OCI-LY7 (cell line): ENCODE measurements around the genes FKTN and RAD23B.

DNA sequence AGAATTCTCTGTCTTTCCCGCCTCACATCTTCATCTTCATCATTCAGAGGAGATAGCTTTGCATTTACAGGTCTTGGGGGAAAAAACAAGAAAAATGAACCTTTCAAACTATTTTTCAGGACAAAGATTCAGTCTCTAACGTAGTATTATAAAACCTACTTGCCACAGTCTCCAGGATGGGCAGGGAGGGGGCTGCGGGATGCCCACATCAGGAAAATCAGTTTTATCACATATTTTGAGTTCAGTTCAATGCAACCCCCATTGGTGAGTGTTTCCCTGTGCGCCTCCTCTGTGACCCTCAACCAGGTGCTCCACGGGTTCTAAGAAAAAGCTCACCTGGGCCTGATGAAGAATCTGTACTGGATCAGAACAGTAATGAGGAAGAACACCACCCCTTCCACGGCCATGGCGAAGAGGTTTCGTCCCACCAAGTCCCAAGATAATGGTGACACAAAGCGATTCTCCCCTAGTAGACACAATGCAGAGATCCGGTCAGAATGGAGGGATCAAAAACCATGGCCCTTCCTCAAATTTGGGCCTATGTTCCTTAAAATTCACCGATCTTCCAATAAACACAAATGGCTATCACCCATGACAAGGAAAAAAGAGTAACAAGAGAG is 29.0 kb downstream of the NIPSNAP3B start:
- PRO-cap, result no peak
- RAMPAGE, long total RNA, result no peak

DNA sequence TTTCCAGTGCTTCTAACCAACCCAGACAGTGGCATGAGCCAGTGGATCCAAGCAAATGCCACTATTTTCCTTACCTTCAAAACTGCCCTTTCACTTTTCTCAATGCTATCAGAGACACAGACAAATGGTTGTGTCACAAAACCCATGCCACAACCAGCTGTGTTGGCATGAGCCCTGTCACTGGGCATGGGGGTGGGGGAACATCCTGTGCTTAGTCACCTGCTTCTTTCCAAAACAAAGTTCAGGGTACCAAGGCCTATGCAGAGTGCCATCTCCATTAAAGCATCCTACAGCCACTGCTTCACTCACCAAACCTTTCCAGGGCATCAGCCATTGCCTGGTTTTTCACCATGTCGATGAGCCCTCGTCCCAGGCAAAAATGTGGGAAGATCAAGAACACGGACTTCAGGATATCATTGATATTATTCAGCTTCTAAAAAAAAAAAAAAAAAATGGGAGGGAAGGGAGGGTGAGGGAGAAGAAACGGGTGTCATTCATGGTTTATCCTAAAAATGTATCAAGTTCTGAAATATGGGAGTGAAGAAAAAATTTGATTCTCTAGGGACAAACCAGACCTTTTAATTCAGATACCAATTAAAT is 30.2 kb downstream of the NIPSNAP3B start:
- PRO-cap, result no peak
- RAMPAGE, long total RNA, result no peak

DNA sequence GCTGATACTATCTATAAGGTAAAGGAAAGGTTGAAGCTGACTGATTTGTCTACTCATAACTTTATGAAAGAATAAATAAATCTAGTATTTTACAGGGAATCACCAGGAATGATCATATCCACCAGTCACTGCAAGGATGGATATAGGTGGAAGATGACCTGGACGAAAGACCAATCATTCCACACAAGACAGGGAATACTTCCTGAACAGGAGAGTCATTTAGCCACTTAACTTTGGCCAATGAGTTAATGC is 60.4 kb downstream of the ABCA1 start:
- PRO-cap, result no peak
- RAMPAGE, long total RNA, result no peak

GRCh38 chr9:104868329-104868666 is 59.7 kb downstream of the ABCA1 start:
- PRO-cap, result no peak
- RAMPAGE, long total RNA, result no peak

GRCh38 chr9:104905848-104906367 is 22.0 kb downstream of the ABCA1 start:
- PRO-cap, result no peak
- RAMPAGE, long total RNA, result no peak

DNA sequence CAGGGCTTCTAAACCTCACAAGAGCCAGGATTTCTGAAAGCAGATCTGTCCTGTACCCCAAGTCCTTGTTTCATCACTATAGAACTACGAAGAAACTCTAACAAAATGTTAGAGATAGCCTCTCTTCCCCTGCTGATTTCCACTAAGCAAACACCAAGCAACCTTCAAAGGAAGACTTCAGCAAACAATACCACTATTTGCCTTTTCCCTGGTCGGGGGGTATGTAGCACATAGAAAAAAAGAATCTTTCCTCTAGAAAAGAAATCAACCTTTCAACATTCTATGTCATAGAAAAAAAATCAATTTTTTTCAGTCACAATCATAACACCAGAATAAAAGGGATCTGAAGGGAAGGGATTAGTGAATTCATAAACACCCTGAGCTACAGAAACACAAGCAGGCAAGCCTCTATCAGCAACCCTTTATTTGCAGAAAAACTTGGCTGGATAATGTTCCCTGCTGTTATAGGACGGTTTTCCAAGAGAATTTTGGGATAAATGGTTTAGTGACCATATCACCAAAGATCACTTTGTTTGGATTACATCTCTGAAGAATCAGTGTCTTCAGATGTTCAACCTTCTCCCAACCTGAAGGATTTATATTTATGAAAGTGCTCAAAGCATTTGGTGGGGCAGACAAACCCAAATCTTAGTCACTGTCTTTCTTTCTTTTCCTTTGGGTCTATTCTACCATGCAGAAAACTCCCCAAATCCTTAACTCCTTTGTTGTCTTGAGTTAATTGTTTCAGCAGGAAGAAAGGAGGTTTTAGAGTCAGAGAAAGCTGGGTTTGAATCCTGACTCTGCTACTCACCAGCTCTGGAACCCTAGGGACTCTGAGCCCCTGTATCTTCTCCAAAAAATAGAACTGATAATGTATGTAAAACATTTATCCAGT is 15.2 kb downstream of the ABCA1 start:
- PRO-cap, result no peak
- RAMPAGE, long total RNA, result no peak

DNA sequence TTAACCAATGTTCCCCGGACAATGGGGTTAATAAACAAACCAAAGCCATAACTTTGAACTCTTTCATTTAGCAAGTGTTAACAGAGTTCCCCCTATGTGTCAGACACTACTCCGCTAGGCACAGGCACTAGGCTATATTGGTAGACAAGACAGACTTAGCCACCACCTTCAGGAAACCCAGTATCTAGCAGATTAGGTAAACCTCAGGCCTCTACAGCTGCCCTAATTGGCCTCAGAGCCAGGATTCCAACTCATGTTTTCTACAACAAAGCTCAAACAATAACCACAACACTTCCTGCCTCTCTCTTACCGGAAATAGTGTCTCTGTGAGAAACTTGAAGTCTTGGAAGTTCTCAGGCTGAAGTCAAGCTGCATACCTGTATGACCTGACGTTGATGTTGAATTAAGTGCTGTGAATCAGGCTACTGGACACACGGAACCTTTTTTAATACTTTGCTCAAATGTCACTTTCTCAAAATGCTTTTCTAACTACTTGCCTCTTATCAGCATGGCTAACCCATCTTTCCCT is 116.6 kb upstream of the SLC44A1 start:
- PRO-cap, result no peak
- RAMPAGE, long total RNA, result no peak

- PRO-cap, result no peak
- RAMPAGE, long total RNA, result no peak
Observed at GRCh38 chr9:105142317-105143581, 101.7 kb upstream of the SLC44A1 start.

DNA sequence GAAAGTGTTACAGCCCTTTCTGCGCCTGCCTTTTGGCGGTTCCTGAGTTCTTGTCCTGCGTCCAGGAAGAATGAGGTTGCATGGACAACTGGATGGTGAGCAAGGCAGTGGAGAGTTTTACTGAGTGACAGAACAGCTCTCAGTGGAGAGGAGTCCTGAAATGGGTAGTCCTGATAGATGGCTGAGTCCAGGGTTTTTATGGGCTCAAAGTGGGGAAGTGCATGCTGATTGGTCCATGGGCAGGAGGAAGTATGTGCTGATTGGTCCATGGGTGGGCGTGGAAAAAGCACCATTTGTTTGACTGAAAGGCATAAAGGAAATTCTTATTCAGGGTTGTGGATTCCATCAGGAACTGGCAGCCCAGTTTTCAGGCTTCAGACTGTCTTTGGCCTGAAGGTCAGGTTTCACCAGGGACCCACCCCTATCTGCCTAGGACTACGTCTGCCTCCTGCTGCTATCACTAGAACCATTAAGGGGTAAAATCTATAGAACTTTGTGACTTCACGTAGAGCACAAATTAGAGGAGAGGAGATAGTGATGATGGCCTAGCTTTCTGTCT is 10.6 kb downstream of the FSD1L start:
- PRO-cap, result no peak
- RAMPAGE, long total RNA, result no peak

- PRO-cap, result bidirectional peak, plus-strand start at chr9:105558132, minus-strand start at chr9:105558091
- RAMPAGE, long total RNA, result no peak
Observed at GRCh38 chr9:105557739-105558732, at the start of gene FKTN. TSS of gene FKTN (plus strand) at chr9:105558131.

DNA sequence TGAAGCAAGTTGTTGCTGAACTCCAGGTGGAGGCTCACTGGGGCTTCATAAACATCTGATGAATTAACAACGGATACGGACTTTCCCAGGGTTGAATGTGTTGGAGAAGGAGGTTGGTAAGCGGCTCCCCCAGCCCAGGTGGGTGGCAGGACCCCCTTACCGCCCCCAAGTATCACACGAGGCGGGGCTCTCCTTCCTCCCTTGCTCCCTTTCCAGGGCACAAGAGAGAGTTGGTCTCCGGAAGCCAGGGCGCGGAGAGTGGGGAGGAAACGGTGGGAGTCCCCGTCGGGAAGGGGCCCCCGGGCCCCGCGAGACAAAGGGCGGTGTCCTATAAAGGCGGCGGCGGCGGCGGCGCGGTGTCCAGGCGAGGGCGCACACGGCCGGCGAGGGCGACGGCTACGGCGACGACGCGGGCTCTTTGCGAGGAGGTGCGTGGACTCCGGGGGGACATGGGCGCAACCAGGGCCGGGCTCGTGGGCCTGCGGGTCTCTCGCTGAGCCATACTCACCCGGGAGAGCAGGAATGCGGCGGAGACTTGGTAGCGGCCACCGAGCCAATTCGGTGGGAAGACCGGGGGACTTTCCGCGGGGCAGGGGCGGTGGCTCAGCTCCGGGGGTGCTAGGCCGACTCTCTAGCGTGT is 6.3 kb upstream of the TAL2 start:
- PRO-cap, result no peak
- RAMPAGE, long total RNA, result no peak

GRCh38 chr9:106304571-106304900 is 558.4 kb upstream of the ZNF462 start:
- PRO-cap, result no peak
- RAMPAGE, long total RNA, result no peak

GRCh38 chr9:106829363-106829680 is 33.6 kb upstream of the ZNF462 start:
- PRO-cap, result no peak
- RAMPAGE, long total RNA, result no peak

GRCh38 chr9:106885224-106885769 is 22.3 kb downstream of the ZNF462 start:
- PRO-cap, result no peak
- RAMPAGE, long total RNA, result no peak

- PRO-cap, result no peak
- RAMPAGE, long total RNA, result no peak
Observed at GRCh38 chr9:106886474-106887102, 23.6 kb downstream of the ZNF462 start.

GRCh38 chr9:106918863-106919399 is 56.0 kb downstream of the ZNF462 start:
- PRO-cap, result no peak
- RAMPAGE, long total RNA, result no peak

DNA sequence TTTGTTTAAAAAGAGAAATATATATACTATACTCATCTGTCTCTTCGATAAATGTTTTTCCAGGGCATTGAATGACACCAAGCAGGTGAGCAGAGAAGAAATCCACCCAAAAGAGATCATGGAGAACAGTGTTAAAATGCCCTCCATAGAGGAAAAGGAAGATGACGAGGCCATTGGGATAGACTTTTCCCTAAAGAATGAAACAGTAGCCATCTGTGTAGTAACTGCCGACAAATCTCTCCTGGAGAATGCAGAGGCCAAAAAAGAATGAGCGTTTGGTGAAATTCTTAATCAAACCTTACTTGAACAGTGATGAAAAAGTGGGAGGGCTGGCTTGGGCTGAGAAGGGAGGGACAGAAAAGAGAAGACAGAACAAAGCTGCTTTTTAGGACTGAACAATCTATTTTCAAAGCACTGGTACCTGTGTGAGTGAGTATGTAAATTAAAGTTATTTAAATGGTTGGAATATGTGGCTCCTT is 147.8 kb downstream of the ZNF462 start:
- PRO-cap, result no peak
- RAMPAGE, long total RNA, result no peak

- PRO-cap, result no peak
- RAMPAGE, long total RNA, result no peak
Observed at GRCh38 chr9:107011239-107012264, 148.6 kb downstream of the ZNF462 start.

- PRO-cap, result bidirectional peak, plus-strand start at chr9:107283279, minus-strand start at chr9:107282953
- RAMPAGE, long total RNA, result no peak
Observed at GRCh38 chr9:107282721-107283419, at the start of gene RAD23B. TSS of gene RAD23B (plus strand) at chr9:107283279.

GRCh38 chr9:107283420-107284511 is 687 bp downstream of the RAD23B start:
- PRO-cap, result bidirectional peak, plus-strand start at chr9:107283525, minus-strand start at chr9:107283492; bidirectional peak, plus-strand start at chr9:107283930, minus-strand start at chr9:107283893; bidirectional peak, plus-strand start at chr9:107284300, minus-strand start at chr9:107283951
- RAMPAGE, long total RNA, result no peak